Zone of skin (tissue), 1 donor: ENCODE data around the gene IDH1.

- RRBS, result 1% methylated on average over 18 of the region's 64 CpGs
Measured at GRCh38 chr2:207166271-207166782, 579 bp upstream of the KLF7 start.

- RRBS, result 2% methylated on average over 5 of the region's 44 CpGs
Measured at GRCh38 chr2:207166783-207167503, 1.2 kb upstream of the KLF7 start.

GRCh38 chr2:207258119-207259261 is 92.7 kb upstream of the KLF7 start:
- RRBS, result no CpG with 5 or more reads among the region's 9 CpGs

- RRBS, result no CpG with 5 or more reads among the region's 1 CpG
Measured at GRCh38 chr2:207329077-207329436, 163.3 kb upstream of the KLF7 start.

GRCh38 chr2:207333900-207334432 is 168.2 kb upstream of the KLF7 start:
- RRBS, result no CpG with 5 or more reads among the region's 5 CpGs

- RRBS, result no CpG with 5 or more reads among the region's 3 CpGs
Measured at GRCh38 chr2:207337098-207337506, 171.4 kb upstream of the KLF7 start.

DNA sequence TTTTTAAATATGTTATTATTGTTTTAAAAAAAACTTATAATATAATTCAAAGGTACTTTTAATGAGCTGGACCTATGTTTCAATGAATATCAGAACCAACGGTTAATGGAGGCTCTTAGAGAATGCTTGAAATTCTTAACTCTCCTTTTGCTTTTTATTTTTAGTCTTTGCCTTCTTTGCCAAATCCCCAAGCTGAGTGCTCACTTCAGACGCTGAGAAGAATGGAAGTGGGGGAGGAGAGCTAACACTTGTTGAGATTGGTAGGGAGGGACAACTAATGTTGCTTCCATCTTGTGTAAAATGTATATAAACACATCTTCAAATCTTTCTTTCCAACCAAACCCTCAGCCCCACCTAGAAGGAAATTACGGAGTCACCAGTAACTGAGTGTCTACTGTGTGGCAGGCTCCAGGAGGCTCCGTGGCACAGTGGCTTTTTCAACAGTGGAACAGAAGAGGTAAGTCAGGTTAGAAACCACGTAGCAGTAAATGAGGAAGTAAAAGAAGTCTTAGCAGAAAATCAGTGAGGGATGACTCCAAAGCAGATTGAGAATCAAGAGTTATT is 45.2 kb upstream of the CREB1 start:
- RRBS, result no CpG with 5 or more reads among the region's 5 CpGs

DNA sequence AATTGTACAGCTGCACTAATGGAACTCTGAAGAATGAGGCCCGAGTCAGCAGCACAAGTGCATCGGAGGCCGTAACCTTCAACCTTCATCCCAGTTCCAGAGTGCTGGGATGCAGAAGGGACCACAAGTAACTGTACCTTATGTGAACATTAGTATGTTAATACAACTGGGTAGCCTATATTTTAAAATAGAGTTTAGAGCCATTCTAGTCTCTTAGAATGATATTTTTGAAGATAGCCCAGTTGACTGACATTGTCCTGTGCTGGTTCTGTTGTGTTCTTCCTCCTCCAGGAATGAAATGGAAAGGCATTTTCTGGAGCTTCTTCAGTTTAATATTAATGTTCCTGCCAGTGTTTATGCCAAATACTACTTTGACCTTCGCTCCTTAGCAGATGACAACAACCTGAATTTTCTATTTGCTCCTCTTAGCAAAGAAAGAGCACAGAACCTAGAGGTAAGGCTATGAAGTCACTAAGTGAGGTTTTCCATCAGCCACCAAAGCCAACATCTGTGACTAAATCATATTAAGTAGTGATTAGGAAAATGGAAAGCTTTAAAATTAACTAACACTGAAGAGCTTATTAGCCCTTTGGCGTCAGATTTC is 18.9 kb downstream of the FZD5 start:
- RRBS, result no CpG with 5 or more reads among the region's 5 CpGs

DNA sequence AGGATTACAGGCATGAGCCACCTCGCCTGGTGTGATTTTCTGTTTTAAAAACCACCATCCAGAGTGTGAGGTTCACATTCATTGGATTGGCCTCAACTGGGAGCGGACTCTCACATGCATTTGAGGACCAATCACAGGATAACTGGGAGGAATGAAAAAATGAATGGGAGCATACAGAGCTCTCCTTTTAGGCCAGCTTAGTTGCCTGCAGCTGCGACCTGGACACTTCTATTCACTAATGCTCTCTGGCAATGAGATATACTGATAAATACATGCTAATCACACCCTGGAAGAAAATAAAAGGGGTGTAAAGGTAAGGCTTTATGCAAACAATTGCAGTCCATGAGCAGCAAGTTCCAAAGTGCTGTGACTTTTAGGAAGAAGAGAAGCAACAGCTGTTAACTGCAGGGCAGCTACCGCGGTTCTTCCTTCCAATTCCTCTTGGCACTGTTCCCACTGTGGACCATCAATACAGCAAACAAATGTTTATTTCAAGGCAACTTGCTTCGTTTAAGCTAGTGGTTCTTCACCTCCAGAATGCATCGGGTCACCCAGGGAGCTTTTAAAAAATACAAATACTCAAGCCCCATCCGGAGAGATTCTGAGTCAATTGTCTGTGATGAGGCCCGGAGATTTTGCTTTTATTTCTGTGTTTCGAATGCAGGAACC is 49.6 kb upstream of the FZD5 start:
- RRBS, result no CpG with 5 or more reads among the region's 10 CpGs

- RRBS, result no CpG with 5 or more reads among the region's 1 CpG
Measured at GRCh38 chr2:207845292-207845600, 75.5 kb upstream of the FZD5 start.

DNA sequence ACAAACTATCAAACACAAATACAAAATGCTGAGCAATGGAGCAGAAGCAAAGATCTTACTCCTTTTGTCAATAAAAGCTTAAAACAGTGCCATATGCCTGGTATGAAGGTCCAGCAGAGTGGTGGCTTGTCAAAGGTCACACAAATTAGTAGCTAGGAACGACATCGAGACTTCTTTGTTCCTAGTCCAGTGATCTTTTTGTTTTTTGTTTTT is 76.1 kb upstream of the FZD5 start:
- RRBS, result no CpG with 5 or more reads among the region's 2 CpGs

DNA sequence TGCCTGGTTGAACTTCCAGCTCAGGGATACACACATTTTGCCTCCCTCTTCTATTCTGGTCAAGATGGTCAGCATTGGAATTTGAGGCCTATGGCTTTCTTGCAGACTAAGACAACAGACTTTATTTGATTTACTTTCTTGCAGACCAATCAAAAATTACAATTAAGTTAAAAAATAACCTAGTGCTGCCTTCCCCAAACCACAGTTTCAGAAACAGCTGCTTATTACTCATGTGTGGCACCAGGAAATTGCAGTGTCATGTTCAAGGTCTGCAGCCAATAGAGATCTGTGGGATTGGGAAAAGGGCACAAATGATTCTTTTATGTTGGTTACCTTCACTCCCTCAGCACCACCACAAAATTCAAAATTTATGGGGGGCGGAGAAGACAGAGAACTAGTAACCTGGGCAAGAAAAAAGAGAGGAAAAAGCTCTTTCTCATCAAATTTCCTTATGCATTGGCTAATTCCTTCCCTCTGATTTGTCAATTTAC is 100.2 kb upstream of the FZD5 start:
- RRBS, result no CpG with 5 or more reads among the region's 1 CpG

- RRBS, result no CpG with 5 or more reads among the region's 3 CpGs
Measured at GRCh38 chr2:207896491-207896925, 126.8 kb upstream of the FZD5 start.

GRCh38 chr2:208047863-208048177 is 22.5 kb upstream of the PLEKHM3 start:
- RRBS, result no CpG with 5 or more reads among the region's 3 CpGs

- RRBS, result no CpG with 5 or more reads among the region's 2 CpGs
Measured at GRCh38 chr2:208236285-208236544, 18.7 kb downstream of the IDH1 start.

DNA sequence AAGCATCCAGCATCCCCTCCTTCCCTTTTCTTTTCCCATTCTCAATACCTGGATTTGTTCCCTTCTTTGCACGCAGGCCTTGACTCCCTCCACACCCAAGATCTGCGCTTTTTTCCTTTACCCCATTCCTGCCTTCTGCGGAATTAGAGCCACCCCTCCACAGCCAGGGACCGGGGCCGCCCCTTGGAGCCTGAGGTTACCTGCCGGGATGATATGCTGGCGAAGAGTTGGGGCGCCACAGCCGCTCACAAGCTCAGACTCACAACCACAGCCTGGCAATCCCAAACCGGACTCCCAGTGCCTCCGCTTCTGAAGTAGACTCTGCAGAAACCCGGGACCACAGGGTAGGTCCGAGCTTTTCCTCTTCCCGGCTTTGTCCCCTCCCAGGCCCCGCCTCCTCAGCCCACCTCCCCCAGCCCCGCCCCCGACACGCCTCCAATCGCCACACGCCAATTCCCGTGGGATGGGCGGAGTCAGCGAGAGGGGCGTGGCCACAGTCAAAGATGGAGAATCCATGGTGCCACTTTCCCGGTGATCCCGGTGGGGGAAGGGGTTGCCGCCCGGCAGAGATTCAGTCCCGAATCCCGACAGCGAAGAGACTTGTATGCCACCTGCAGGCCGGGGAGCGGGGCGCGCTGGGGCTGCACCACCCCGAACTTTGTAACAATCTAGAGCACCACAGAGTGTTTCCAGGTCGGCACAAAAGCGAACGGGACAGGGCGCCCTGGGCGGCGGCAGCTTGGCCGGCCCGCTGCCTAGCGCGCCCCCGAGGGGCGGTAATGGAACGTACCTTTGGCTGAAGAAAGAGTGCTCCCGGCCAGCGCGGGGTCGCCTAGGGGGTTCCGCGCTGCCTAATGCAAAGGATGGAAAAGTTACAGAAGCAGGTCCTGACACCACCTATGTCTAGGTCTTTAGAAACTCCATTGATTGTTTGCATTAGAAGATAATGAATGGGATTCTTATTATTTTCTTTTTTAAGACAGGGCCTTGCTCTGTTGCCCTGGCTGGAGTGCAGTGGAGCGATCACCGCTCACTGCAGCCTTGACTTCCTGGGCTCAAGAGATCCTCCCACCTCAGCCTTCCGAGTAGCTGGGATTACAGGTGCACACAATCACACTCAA is at the start of gene IDH1:
Gene IDH1 (minus strand): TSS at position 333 of the 1,121 bp plus-strand sequence.
- RRBS, result 1% methylated on average over 28 of the region's 58 CpGs

DNA sequence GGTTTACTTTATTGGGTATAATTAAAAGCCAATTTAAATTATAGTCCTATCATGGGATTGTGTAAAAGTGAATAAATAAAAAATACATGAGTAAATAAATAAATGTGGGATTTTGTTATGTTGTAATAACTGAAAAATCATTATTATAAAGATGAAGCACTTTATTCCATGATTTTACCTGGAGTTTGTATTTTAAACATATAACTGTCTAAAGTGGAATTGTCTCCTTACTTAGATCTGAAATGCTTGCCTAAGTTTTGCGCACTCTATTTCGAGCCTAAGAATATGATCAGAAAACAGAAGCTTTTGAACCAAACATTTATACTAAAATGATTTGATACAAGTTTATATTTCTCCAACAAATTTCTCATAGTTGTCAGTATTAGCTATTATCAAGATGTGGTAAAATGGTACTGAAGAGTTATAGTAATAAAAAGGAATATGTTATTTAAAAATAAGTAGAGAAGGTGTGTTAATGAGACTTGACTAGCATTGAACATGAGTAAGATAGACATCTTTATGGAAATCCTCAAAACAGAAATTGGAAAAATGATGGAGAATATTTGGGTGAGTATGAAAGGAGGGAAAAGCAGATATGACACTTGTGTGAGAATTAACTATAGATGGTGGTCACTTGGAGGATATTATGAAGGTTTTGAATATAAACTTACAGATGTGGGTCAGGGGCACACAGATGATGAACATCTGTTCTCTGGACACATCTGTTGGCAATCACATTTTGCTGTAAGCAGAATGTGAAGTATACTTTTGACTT is 39.8 kb downstream of the PIKFYVE start:
- RRBS, result no CpG with 5 or more reads among the region's 2 CpGs

DNA sequence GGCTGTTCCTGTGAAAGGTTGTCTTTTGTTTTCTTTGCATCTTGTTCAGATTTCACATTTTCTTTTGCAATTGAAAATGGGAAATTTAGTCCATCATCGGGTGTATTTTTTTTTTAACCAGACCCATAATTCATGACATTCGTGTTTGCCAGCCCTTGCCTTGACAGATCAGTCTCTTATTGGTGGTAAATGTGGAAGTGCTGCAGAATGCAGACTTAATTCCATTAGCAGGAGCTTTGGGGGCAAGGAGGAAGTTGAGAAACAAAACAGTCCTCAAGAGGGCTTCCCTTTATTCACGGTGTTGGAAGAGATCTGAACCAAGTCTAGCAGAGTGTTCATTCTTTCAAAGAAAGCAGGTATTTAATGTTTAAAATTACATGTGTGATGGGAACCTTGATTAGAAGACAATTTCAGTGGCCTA is 16.6 kb upstream of the RPE start:
- RRBS, result no CpG with 5 or more reads among the region's 3 CpGs

GRCh38 chr2:210050319-210050750 is 47.9 kb downstream of the RPE start:
- RRBS, result no CpG with 5 or more reads among the region's 2 CpGs